Measurements from ENCODE around the gene ITPKB.

DNA sequence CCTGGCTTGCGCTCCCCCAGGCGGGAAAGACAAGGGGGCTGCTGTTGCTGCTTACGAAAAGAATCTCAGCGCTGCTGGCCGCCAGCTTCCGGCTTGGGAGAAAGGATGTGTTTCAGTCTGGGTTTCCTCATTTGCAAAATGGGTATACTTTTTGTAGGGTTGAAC, 35.5 kb downstream of the ITPKB start:
- PRO-cap: no peak
CAGE:
- cytosol, long polyA minus RNA: no peak
- cytosol, long polyA plus RNA: no peak
- long polyA plus RNA: no peak
- nucleus, long polyA minus RNA: no peak
- nucleus, long polyA plus RNA: no peak

DNA sequence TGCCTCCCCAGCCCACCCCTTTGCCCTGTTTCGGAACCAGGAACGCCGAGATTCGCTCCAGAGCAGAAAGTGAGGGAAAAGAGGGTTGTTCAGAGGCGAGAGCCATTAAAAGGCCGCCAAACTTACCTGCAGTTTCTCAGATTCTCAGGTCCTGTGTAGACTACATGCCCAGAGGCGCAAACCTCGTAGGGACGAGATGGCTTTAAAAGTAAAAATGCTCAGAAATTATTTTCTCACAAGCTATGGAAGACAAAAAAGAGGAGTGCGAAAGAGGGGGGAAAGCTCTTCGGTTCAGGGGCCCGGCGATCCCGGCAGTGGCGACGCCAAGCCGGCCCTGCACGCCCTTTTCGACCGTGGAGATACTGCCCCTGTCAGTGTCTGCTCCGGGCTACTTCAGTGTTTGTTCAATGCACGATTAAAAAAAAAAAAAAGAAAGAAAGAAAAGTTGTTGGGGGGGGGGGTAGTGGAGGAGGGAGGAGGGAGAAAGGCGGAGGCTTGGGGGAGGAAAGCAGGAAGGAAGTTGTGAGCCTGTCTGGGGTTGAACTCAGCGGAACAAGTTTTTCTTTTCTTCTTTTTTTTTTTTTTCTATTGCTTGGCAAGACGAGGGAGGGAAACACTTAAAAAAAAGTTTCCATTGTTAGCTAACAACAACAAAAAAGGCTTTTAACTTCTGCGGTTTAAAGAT, at the start of gene ITPKB:
TSS of gene ITPKB (minus strand) at position 368 of the 685 bp plus-strand sequence.
- PRO-cap: bidirectional peak, plus-strand start at position 588 of the sequence, minus-strand start at position 380 of the sequence
CAGE:
- cytosol, long polyA minus RNA: start-site peak on the minus strand centred at position 379 of the sequence, 30 bp wide, 18 reads
- cytosol, long polyA plus RNA: no peak
- long polyA plus RNA: no peak
- nucleus, long polyA minus RNA: start-site peak on the minus strand centred at position 374 of the sequence, 23 bp wide, 443 reads
- nucleus, long polyA plus RNA: no peak

- PRO-cap: no peak
CAGE:
- cytosol, long polyA minus RNA: no peak
- cytosol, long polyA plus RNA: no peak
- long polyA plus RNA: no peak
- nucleus, long polyA minus RNA: no peak
- nucleus, long polyA plus RNA: no peak
Observed at GRCh38 chr1:226941799-226942340, 1.8 kb downstream of the COQ8A start.

DNA sequence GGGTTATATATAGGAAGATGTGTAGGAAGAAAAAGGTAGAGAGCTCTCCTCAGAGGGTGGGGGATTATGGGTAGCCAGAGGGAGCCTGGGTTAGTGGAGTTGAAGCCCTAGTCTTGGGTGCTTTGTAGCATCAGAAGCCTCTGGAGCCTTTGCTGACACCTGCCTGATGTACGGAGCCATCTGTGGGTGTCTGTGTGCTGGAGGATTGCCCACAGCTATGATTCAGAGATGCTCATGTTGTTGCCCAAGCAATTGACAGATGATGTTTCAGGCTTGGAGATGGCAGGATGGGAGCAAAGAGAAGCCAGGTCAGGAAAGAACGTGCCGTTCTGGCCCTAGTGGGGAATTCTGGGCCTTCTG, 27.5 kb downstream of the COQ8A start:
- PRO-cap: no peak
CAGE:
- cytosol, long polyA minus RNA: no peak
- cytosol, long polyA plus RNA: no peak
- long polyA plus RNA: no peak
- nucleus, long polyA minus RNA: no peak
- nucleus, long polyA plus RNA: no peak

DNA sequence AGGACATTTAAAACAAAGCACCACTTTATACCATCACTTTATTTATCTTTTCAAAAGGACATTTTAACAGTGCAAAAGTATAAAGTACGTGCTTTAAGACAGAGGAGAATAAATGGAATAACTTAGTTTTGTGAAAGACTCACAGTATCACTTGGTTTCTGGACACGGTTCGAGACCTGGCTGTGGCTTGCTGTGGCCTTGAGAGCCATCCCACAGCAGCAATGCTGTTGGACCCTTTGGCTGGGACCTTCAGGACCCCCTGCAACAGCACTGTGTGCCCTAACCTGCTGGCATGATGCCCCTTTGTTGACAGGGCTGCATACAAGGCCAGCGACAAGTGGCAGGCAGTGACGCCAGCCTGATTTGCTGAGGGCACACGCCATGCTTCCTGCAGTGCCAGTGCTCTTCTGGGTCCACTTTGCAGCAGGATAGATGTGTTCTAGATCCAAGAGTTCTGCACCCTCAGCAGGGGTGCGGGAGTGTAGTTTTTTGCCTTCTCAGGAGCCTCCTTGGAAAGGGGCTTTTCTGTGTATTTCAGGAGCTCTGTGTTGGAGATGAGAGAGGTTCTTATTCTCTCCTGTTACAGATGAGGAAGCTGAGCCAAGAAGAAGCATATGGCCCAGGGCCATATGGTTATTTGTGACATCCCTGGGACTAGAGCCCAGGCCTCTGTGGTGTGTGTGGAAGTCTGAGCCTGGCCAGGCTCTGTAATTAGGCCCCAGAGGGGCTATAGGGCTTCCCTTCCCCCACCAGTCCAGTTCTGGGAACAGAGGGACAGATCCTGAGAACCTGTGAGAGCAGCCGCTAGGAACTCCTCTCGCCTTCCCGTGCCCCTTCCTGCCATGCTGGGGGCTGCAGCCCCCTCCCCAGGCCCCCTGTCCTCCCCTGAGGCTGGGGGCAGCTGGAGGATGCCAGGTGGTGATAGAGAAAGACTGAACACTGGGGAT, 33.0 kb downstream of the COQ8A start:
- PRO-cap: no peak
CAGE:
- cytosol, long polyA minus RNA: no peak
- cytosol, long polyA plus RNA: no peak
- long polyA plus RNA: no peak
- nucleus, long polyA minus RNA: no peak
- nucleus, long polyA plus RNA: no peak

DNA sequence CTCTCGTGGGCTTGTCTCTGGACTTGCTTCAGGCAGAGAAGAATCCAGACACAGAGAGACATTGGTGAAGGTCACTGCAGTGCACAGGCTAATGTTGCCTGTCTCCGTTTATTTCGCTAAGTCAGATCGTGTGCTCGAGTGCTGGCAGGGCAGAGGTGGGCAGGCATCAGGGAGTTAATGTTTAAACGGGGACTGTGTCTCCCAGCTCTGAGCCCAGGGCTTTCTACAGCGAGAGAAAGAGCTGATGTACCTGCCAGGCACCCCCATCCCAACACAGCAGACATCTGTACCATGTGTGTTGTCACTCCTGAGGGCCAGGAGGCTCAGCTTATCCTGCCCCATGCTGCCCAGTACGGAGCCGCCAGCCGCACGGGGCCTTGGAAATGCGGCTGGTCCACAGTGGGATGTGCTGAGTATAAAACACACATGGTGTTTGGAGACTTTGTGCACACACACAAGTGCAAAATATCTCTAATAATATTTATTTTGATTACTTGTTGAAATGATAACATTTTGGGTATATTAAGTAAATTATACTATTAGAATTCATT, 35.0 kb downstream of the COQ8A start:
- PRO-cap: no peak
CAGE:
- cytosol, long polyA minus RNA: no peak
- cytosol, long polyA plus RNA: no peak
- long polyA plus RNA: no peak
- nucleus, long polyA minus RNA: no peak
- nucleus, long polyA plus RNA: no peak

DNA sequence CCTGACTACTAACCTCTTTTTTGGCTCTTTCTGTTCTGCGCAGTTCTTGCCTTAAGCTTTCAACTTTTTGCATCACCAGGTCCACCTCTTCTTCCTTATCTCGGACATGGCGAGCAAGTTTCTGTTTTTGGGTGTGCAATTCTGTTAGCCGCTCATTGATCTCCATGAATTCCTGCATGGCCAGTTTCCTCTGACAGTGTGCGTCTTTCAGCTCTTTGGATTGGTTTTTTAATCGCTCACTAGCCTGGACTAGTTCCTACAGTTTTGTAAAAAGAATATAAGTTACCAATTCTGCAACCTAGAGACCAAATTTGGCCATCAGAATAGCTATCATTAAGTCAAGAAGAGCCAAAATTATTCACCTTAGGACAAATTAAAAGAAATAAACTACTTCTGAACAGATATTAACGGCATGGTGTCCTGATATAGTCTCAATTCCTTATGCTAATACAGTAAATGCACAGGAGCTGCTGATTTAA, 172.6 kb downstream of the COQ8A start:
- PRO-cap: no peak
CAGE:
- cytosol, long polyA minus RNA: no peak
- cytosol, long polyA plus RNA: no peak
- long polyA plus RNA: no peak
- nucleus, long polyA minus RNA: no peak
- nucleus, long polyA plus RNA: no peak

GRCh38 chr1:227139486-227139977, 178.8 kb downstream of the CDC42BPA start:
- PRO-cap: no peak
CAGE:
- cytosol, long polyA minus RNA: no peak
- cytosol, long polyA plus RNA: no peak
- long polyA plus RNA: no peak
- nucleus, long polyA minus RNA: no peak
- nucleus, long polyA plus RNA: no peak

GRCh38 chr1:227317444-227317664, 938 bp downstream of the CDC42BPA start:
- PRO-cap: bidirectional peak, plus-strand start at chr1:227317762, minus-strand start at chr1:227317597
CAGE:
- cytosol, long polyA minus RNA: start-site peak on the minus strand at chr1:227317597-227317653, 21 reads
- cytosol, long polyA plus RNA: no peak
- long polyA plus RNA: no peak
- nucleus, long polyA minus RNA: no peak
- nucleus, long polyA plus RNA: start-site peak on the minus strand at chr1:227317521-227317601, 151 and 112 reads in 2 replicates

DNA sequence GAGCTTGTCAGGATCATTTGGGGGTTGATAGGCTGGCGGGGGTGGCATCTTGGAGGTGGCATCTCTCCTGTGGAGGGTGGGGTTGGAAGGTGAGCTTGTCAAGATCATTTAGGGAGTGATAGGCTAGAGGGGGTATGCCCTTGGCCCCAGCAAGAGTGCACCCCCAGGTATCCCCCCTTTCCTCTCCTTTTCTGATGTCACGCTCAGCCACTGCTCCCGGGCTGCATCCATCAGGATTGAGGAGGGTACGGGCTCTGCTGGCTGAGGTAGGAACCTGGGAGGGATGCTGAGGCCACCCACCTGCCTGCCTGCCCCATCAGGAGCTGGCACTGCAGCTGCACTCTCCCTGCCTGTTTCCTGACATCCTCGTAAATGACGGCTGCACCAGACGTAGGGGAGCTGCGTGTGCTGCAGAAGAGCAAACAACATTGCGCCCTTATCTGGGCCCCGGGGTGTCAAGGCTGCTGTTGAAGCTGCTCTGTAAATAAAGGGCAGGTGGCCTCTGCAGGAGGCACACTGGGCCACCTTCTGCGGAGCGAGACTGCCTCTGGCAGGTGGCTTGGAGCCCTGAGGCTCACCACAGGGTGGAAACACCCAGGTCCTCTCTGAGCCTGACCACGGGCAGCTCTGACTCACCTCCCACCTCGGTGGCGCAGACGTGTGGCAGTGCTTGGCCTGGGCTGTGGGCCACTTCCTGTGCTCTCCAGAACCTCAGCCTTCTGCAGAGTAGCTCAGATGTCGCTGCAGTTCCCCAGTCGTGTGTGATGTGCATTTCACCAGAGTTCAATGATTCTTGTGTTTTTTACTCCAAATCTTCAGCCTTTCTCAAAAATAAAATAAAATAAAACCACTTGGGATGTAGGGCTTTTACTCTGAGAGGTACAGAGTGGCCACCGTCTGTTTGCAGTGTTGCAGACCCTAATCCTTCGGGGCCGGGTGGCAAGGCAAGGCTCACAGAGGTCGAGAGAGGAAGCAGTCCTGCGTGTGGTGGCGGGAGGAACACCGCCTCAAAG, 30.9 kb downstream of the SNAP47 start:
- PRO-cap: no peak
CAGE:
- cytosol, long polyA minus RNA: no peak
- cytosol, long polyA plus RNA: no peak
- long polyA plus RNA: no peak
- nucleus, long polyA minus RNA: no peak
- nucleus, long polyA plus RNA: no peak

- PRO-cap: no peak
CAGE:
- cytosol, long polyA minus RNA: no peak
- cytosol, long polyA plus RNA: no peak
- long polyA plus RNA: no peak
- nucleus, long polyA minus RNA: no peak
- nucleus, long polyA plus RNA: no peak
Observed at GRCh38 chr1:227943930-227944531, 3.7 kb downstream of the WNT9A start.

DNA sequence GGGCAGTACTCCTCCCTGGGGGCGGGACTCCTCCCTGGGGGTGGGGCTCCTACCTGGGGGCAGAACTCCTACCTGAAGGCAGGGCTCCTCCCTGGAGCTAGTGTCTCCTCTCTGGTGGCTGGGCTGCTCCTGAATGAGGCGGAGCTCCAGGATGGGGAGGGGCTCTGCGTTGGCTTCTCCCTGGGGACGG, 23.1 kb upstream of the ARF1 start:
- PRO-cap: no peak
CAGE:
- cytosol, long polyA minus RNA: no peak
- cytosol, long polyA plus RNA: no peak
- long polyA plus RNA: no peak
- nucleus, long polyA minus RNA: no peak
- nucleus, long polyA plus RNA: no peak

GRCh38 chr1:228093079-228093710, 9.9 kb downstream of the C1orf35 start:
- PRO-cap: no peak
CAGE:
- cytosol, long polyA minus RNA: no peak
- cytosol, long polyA plus RNA: no peak
- long polyA plus RNA: no peak
- nucleus, long polyA minus RNA: no peak
- nucleus, long polyA plus RNA: no peak

- PRO-cap: no peak
CAGE:
- cytosol, long polyA minus RNA: no peak
- cytosol, long polyA plus RNA: no peak
- long polyA plus RNA: no peak
- nucleus, long polyA minus RNA: no peak
- nucleus, long polyA plus RNA: no peak
Observed at GRCh38 chr1:228192153-228192657, 15.6 kb upstream of the OBSCN start.

- PRO-cap: no peak
CAGE:
- cytosol, long polyA minus RNA: no peak
- cytosol, long polyA plus RNA: no peak
- long polyA plus RNA: no peak
- nucleus, long polyA minus RNA: no peak
- nucleus, long polyA plus RNA: no peak
Observed at GRCh38 chr1:228256595-228257160, 48.8 kb downstream of the OBSCN start.

DNA sequence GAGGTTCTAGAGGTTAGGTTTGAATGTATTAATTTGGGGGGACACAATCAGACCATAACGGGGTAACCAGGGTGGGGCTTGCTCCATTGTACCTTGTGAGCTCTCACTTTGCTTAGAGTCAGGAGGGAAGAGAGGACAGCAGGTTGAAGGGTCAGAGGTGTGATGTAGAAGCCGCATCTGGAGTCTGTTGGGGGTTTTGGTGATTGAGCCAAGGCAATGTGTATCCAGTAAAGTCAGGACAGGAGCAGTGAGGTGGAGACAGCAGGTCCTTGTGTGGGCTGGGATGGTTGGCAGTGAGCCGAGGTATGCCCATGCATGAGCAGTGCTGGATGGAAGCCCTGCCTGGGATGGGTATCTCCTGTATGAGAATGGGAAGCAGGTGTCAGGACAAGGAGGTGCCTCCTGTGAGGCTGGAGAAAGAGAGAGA, 89.9 kb downstream of the OBSCN start:
- PRO-cap: no peak
CAGE:
- cytosol, long polyA minus RNA: no peak
- cytosol, long polyA plus RNA: no peak
- long polyA plus RNA: no peak
- nucleus, long polyA minus RNA: no peak
- nucleus, long polyA plus RNA: no peak

- PRO-cap: no peak
CAGE:
- cytosol, long polyA minus RNA: no peak
- cytosol, long polyA plus RNA: no peak
- long polyA plus RNA: no peak
- nucleus, long polyA minus RNA: no peak
- nucleus, long polyA plus RNA: no peak
Observed at GRCh38 chr1:228304261-228304584, 96.4 kb downstream of the OBSCN start.

DNA sequence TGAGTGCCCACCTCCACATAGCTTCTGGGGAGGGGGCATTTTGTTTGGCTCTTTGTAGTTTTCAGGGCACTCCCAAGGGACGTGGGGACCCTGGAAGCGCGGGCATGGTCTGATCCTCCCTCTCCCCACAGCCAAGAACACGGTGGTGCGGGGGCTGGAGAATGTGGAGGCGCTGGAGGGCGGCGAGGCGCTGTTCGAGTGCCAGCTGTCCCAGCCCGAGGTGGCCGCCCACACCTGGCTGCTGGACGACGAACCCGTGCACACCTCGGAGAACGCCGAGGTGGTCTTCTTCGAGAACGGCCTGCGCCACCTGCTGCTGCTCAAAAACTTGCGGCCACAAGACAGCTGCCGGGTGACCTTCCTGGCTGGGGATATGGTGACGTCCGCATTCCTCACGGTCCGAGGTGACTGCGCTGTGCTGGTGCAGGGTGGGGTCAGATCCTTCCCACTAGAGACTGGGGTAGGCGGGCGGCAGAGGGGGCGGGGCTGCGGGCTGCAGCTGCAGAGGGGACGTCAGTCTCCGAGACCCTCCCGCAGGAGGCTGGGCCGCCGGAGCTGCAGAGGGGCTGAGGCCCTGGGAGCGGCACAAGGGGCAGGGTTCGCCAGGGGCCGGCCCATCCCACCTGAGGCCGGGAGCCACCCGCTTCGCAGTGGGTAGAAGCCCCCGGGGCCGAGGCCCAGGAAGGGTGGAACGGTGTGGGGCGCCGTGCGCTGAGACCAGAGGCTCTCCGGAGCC, 90.8 kb downstream of the TRIM11 start:
- PRO-cap: no peak
CAGE:
- cytosol, long polyA minus RNA: no peak
- cytosol, long polyA plus RNA: no peak
- long polyA plus RNA: no peak
- nucleus, long polyA minus RNA: no peak
- nucleus, long polyA plus RNA: no peak

DNA sequence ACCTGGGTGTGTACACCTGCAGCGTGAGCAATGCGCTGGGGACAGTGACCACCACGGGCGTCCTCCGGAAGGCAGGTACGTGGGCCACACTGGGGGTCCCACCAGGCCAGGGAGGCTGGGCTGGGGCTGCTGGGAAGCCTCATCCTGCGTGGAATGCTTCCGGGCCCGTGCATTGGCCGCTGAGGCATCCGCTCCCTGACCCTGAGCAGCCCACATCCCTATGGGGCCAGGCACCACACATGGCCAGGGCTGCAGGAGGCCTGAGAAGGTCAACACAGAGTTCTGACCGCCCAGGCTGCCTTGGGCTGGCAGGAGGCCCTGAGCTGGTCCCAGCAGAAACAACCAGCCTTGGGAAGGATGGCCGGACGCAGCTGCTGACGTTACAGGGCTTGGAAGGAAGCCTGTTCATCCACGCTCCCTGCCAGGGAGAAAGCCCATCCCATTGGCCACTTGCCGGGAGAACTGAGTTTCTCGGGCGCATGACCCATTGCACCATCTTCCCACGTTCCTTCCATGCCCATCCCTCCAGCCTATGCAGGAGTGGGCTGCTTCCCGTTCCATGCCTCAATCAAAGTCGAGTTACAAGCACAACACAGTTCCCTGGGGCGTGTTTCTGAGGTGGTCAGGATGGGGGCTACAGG, 31.8 kb downstream of the TRIM11 start:
- PRO-cap: no peak
CAGE:
- cytosol, long polyA minus RNA: no peak
- cytosol, long polyA plus RNA: no peak
- long polyA plus RNA: no peak
- nucleus, long polyA minus RNA: no peak
- nucleus, long polyA plus RNA: no peak

DNA sequence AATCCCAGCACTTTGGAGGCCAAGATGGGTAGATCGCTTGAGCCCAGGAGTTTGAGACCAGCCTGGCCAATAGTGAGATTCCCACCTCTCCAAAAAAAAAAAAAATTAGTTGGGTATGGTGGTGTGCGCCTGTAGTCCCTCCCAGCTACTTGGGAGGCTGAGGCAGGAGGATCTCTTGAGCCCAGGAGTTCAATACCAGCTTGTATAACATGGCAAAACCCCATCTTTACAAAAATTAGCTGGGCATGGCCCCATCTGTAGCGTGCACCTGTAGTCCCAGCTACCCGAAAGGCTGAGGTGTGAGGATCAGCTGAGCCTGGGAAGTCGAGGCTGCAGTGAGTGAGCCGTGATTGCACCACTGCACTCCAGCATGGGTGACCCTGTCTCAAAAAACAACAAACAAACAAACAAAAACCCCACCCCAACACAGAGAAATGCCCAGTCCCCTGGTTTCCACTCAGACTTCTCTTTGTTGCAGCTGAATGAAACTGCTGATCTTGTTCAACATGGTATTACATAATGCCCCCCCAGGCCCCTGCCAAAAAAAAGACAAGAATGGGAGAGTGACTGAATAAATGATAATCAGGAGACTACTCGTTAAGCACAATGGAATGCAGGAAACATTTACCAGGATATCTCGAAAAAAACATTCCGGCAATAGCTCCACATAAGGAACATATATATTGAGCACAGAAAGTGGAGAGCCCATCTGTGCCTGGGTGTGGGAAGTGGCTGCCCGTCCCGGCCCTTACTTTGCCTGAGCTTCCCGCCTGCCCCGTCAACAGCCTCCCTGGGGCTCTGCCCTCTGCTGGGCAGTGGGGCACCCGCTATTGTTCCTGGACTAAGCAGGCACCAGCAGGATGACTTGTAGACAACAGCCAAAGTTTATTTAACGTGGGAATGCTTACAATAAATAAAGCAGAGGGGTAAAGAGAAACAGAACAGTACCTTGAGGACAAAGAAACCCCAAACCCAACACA, 13.5 kb downstream of the TRIM11 start:
- PRO-cap: bidirectional peak, plus-strand start at position 708 of the sequence, minus-strand start at position 471 of the sequence
CAGE:
- cytosol, long polyA minus RNA: no peak
- cytosol, long polyA plus RNA: no peak
- long polyA plus RNA: no peak
- nucleus, long polyA minus RNA: no peak
- nucleus, long polyA plus RNA: no peak

Data from endothelial cell of umbilical vein (primary cell).